Airway epithelial cell (primary cell): ENCODE results near the genes SYN1, CFP, SPACA5B, SSX3, SSX4B, PORCN and RBM3.

- RAMPAGE, long total RNA, result no peak
Observed at GRCh38 chrX:46573909-46574480, 430 bp downstream of the CHST7 start.

DNA sequence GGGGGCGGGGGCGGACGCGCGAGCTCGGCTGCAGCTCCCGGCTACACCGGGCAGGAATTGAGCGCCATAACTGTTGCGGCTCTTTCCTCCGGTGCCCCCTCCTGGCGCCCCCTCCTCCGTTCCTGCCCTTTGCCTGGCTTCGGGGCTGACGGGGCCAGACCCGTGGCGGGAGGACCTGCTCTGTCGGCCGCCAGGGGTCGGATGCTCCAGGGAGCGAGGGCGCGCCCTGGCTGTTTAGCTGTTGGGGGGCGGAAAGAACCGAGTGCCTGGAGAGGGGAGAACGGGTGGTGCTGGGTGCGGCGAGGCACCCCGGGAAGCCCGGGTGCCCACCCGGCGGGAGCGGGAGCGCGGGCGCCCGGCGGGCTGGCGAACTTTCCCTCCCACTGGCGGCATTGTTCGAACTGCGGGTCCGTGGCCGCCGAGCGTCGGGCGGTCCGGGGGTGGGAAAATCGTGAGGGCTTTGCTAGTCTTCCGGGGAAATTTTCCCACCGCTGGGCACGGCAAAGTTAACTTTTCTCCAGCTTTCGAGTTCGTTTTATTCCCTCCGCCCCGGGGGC, 845 bp downstream of the JADE3 start:
- RAMPAGE, long total RNA, result no peak

- RAMPAGE, long total RNA, result no peak
Observed at GRCh38 chrX:47212367-47212689, 6.2 kb upstream of the CDK16 start.

DNA sequence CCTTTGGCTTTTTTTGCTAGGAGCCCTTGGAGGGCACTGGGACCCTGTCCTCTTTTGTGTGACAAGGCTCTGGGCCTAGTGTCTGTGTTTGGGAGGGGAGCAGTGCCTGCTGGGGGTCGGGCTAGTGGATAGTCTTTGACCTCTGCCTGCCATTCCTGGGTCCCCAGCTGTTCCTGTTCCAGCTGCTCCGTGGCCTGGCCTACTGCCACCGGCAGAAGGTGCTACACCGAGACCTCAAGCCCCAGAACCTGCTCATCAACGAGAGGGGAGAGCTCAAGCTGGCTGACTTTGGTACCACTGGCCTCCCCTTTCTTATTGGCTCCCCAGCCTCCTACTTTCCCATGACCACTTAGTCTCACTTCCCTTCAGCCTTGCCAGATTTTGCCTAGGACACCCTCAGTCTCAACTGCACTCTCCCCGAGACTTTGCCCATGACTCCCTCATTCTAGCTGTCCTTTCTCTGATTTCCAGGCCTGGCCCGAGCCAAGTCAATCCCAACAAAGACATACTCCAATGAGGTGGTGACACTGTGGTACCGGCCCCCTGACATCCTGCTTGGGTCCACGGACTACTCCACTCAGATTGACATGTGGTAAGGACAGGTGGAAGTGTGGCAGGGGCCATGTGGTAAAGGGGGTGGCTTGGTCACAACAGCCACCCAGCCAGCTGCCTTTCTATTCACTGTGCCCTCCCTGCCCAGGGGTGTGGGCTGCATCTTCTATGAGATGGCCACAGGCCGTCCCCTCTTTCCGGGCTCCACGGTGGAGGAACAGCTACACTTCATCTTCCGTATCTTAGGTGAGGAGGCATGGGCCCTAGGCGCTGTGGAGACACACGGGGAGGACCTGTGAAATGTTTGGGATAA, 6.5 kb upstream of the USP11 start:
- RAMPAGE, long total RNA, result no peak

DNA sequence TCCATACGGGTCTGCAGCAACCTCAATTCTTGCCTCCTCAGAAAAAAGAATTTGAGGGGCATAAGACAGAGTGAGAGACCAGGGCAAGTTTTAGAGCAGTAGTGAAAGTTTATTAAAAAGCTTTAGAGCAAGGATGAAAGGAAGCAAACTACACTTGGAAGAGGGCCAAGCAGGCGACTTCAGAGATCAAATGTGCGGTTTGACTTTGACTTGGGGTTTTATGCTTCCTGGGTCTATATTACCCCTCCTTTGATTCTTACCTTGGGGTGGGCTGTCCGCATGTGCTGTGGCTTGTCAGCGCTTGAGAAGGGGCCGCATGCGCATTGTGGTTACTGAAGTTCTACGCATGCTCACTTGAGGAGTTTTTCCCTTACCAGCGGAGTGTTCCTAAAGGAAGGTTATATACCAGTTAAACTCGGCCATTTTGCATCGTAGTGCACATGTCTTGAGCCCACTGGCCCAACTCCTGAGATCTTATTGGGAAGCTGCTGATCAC, 9.8 kb downstream of the ZNF157 start:
- RAMPAGE, long total RNA, result no peak

GRCh38 chrX:47540073-47540272, 21.0 kb upstream of the ARAF start:
- RAMPAGE, long total RNA, result no peak

DNA sequence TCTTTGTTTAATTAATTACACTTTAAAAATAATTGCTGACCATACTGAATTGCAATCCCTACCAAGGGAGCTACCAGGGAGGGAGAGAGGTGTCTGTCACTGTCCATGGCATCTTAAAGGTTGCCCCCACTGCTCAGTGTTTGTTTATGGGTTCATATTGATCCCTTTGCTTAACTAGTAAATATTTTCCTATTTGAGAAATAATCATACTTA, 6.2 kb upstream of the ARAF start:
- RAMPAGE, long total RNA, result no peak

GRCh38 chrX:47558441-47558897, 2.5 kb upstream of the ARAF start:
- RAMPAGE, long total RNA, result no peak

DNA sequence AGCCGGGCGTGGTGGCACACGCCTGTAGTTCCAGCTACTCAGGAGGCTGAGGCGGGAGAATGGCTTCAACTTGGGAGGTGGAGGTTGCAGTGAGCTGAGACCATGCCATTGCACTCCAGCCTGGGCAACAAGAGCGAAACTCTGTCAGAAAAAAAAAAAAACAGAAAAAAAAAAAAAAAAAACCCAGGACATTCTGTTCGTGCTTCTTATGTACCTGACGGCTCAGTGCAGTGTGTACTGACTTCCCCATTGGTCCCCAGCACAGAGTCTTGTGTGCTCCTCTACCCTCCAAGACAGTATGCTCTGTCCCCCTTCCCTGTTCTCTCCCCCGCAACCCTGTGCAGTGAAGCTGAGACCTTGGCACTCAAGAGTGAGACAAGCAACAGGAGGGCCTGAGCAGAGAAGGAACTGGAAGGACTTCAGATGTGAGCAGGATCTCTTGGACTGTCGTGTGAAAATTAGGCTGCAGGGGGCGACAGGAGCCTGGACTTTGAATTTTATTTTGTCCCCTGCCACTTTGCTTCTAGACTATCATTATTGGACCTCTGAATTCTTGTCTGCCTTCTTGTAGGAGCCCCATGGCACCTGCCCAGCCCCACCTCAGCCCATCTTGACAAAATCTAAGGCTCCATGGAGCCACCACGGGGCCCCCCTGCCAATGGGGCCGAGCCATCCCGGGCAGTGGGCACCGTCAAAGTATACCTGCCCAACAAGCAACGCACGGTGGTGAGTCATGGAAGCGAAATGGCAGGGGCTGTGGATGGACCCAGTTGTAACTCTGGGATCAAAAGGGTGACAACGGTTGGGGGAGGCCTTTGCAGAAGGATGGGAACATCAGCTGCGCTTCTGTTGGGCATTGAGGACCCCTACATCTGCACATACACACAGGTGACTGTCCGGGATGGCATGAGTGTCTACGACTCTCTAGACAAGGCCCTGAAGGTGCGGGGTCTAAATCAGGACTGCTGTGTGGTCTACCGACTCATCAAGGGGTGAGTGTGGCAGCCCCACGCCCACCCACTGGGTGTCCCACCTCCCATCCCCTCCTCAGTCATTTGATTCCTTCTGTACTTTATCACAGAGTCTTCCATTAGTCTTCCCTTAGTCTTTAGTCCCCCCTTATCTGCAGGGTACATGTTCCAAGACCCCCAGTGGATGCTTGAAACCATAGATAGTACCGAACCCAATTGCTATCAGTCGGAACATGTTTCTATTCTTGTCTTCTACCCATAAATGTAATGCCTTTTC, 1.8 kb downstream of the ARAF start:
- RAMPAGE, long total RNA, result no peak

DNA sequence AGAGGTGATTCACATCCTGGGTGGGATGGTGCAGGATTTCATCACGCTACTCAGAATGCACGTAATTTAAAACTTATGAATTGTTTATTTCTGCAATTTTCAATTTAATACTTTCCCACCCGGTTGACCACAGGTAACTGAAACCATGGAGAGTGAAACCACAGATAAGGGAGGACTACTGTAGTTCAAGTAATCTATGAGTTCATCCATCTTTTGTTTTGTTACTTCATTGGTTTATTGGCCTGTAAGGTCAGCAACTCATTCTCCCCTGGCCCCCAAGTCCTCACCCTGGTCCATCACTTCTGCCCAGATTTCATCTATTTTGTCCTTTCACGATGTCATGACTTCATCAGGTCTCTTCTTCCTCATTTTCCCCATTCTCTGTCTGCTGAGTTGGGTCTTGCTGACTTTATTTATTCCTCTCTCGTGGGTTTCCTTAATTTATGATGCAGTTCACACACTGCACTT, 3.0 kb downstream of the ARAF start:
- RAMPAGE, long total RNA, result no peak

DNA sequence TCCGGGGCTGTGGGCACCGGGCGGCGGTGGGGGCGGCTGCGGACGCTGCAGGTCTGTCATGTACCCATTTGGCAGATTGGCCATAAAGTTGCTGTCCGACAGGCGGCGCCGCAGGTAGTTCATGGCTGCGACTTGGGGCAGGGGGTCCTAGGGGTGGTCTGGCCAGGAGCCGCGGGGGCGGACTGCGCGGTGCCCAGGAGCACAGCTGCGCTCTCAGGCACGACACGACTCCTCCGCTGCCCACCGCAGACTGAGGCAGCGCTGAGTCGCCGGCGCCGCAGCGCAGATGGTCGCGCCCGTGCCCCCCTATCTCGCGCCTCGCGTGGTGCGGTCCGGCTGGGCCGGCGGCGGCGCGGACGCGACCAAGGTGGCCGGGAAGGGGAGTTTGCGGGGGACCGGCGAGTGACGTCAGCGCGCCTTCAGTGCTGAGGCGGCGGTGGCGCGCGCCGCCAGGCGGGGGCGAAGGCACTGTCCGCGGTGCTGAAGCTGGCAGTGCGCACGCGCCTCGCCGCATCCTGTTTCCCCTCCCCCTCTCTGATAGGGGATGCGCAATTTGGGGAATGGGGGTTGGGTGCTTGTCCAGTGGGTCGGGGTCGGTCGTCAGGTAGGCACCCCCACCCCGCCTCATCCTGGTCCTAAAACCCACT, at the start of gene SYN1:
Gene SYN1, minus strand, starts transcription at position 252 of the 647 bp plus-strand sequence.
- RAMPAGE, long total RNA, result no peak

- RAMPAGE, long total RNA, result no peak
Observed at GRCh38 chrX:47629529-47630581, at the start of gene CFP. Gene CFP, minus strand, starts transcription at chrX:47629930.

DNA sequence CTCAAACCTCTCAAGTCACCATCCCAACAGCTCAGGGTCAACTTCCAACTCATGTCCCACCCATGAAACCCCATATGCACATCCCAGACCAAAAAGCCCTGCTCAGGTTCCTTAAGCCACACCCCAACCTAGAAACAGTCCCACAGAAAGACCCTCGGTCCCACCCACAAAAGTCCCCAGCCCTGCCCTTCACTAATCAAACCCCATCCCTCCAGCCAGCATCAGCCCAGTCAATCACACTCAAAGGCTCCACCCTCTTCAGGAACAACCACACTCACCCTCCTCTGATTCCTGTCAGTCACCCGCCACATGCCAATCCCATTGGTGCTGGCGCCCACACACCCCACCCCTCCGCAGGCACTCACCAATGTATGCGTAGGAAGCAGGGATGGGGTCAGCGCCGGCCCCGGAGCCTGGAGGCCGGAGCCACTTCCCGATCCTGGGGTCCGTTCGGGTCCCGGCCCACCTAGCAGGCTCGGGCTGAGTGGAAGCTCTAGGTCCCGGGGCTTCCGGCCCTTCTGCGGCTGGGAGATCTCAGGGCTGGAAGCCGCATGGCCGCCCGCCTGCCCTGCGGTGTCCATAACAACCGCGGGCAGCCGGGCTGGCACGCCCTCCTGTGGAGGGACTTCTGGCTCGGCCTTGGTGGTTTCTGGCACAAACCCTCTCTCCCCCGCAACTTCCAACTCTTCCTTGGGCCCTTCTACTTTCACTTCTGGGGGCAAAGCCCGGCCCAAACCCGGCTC, 7.8 kb upstream of the CFP start:
- RAMPAGE, long total RNA, result no peak

DNA sequence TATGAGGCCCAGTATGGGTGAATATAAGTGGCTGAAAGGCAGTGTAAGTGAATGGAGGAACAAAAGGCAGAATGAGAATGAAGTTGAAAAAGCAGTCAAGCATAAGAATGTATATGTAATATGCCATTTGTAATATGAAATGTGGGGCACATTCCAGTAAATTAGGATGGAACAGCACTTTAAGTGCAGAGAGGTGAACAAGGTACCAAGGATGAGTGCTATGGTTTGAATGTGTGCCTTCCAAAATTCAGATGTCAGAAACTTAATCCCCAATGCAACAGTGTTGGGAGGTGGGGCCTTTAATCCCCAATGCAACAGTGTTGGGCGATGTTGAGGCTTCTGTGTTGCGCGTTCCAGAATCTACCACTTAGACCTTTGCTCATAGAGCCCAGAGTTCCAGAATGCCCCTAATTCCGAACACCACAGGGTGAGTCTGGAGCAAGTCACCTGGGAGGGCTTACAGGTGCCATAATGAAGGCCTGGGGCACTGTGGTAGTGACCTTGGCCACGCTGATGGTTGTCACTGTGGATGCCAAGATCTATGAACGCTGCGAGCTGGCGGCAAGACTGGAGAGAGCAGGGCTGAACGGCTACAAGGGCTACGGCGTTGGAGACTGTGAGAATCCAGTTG, at the start of gene SPACA5B:
Gene SPACA5B, plus strand, starts transcription at position 410 of the 631 bp plus-strand sequence.
- RAMPAGE, long total RNA, result no peak

DNA sequence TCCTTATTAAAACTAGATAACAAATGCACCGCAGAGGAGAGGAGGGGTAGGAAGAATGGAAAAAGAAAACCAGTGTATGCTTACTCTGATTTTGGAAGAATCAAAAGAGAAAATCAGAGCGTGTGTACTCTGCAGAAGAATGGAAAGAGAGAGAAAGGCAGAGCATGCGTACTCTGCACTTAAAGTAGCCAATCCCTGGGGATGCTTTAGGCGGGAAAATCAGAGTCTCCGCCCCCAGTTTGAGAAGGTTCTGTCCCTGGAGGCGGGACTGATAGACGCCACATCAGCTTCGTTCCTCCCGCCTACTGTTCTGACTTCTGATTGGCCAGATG, 23.6 kb downstream of the SSX1 start:
- RAMPAGE, long total RNA, result no peak

DNA sequence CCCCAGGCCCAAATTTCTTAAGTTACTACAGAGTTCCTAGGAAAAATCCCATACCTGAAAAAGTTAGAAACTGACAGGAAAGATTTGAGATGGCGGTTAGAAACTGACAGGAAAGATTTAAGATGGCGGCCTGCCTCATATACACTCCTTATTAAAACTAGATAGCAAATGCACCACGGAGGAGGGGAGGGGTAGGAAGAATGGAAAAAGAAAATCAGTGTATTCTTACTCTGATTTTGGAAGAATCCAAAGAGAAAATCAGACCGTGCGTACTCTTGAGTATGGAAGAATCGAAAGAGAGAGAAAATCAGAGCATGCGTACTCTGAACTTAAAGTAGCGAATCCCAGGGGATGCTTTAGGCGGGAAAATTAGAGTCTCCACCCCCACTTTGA, at the start of gene SSX3:
Gene SSX3, minus strand, starts transcription at position 299 of the 393 bp plus-strand sequence.
- RAMPAGE, long total RNA, result no peak

- RAMPAGE, long total RNA, result no peak
Observed at GRCh38 chrX:48411845-48412187, at the start of gene SSX4B. Gene SSX4B, minus strand, starts transcription at chrX:48411960.

- RAMPAGE, long total RNA, result no peak
Observed at GRCh38 chrX:48508750-48509258, at the start of gene PORCN. Gene PORCN, plus strand, starts transcription at chrX:48508992.

GRCh38 chrX:48573652-48574634, at the start of gene RBM3:
Gene RBM3, plus strand, starts transcription at chrX:48574484.
- RAMPAGE, long total RNA, result start-site peak on the plus strand at chrX:48574477-48574516, 2,806 and 1,442 reads in 2 replicates

DNA sequence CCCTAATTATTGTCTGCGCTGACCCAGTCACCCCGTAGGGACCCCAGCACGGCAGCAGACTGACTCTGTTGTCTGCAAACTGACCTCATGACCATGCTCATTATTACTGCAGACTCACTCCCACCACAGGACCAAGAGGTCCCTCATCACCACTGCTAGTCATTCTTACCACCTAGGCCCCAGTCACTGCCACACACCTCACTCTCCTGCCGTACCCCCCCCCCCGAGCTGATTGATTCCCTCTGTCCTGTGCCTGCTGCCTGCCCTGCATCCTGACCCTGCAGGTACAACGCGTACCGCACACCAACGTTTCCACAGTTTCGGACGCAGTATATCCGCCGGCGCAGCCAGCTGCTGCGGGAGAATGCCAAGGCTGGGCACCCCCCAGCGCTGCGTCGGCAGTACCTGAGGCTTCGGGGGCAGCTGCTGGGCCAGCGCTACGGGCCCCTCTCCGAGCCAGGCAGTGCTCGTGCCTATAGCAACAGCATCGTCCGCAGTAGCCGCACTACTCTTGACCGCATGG, 1.2 kb downstream of the WDR13 start:
- RAMPAGE, long total RNA, result no peak